CMK (cell line): ENCODE measurements around a stretch of chr15.

- RRBS, result 83% methylated on average over 4 of the region's 20 CpGs
Observed at GRCh38 chr15:90528893-90529270, 841 bp upstream of the CRTC3 start.

DNA sequence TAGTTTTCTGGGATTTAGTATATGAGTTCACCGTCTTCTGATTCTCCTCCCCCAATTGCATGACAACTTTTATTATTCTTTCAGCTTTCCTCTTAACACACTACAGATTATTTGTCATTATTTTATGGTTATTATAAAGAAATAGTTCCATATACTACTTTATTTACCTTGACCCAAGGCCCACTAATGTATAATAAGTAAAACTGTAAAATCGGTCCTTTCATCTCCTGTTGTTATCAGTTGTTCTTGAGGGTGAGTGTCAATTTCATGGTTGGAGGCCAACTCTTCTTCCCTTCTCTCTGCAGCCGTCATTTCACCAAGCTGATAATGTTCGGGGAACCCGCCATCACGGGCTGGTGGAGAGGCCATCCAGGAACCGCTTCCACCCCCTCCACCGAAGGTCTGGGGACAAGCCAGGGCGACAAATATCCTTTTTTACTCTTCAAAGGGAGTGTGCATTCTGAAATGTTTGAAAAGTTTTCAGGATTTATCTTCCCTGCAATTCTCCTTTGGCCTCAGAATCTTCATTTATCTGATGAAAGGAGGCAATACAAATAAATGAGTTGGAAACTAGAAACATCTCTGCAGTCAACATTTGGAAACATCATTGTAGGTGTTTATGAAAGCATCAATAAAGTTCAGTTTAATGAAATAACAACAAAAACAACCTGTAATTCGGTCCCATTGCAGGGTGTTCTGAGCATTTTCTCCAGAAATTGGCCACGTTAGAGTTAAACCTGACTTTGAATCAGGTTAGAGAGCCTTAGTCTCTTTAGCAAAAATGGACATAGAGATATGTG, 63.8 kb downstream of the CRTC3 start:
- RRBS, result no CpG with 5 or more reads among the region's 11 CpGs

GRCh38 chr15:90617459-90618000, 87.8 kb downstream of the CRTC3 start:
- RRBS, result no CpG with 5 or more reads among the region's 8 CpGs

DNA sequence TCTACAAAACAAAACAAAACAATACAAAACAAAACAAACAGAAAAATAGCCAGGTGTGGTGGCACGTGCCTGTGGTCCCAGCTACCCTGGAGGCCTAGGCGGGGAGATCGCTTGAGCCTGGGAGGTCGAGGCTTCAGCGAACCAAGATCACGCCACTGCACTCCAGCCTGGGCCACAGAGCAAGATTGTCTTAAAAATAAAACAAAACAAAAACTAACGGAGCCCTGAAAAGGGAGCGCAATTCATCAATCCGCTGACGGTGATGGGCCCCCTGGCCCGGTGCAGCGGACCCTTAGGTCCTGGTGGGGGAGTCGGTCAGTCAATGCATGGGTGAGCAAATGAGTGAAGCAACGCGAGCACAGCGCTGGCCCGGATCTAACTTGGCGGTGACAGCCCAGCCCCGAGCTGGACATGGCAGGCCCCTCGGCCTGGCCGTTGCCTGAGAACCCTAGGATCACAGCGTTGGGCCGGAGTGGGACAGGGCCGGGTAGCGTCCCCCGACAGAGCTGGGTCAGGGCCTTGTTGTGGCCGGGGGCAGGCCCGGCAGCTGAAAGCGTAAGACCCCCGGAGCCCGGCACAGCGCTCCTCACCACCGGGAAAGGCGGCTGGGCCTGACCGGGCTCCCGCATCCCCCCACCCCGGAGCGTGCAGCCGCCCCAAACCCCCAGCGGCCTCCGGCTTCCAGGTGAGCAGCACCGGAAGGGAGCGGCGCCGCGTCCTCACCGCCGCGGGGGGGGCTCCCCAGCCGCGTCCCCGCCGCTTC, 52.2 kb upstream of the BLM start:
- RRBS, result 14% methylated on average over 28 of the region's 53 CpGs

GRCh38 chr15:90742074-90742463, 24.9 kb downstream of the BLM start:
- RRBS, result no CpG with 5 or more reads among the region's 3 CpGs

- RRBS, result no CpG with 5 or more reads among the region's 3 CpGs
Observed at GRCh38 chr15:90790142-90790606, 73.0 kb downstream of the BLM start.

- RRBS, result no CpG with 5 or more reads among the region's 27 CpGs
Observed at GRCh38 chr15:90839280-90840338, 28.8 kb upstream of the FURIN start.

DNA sequence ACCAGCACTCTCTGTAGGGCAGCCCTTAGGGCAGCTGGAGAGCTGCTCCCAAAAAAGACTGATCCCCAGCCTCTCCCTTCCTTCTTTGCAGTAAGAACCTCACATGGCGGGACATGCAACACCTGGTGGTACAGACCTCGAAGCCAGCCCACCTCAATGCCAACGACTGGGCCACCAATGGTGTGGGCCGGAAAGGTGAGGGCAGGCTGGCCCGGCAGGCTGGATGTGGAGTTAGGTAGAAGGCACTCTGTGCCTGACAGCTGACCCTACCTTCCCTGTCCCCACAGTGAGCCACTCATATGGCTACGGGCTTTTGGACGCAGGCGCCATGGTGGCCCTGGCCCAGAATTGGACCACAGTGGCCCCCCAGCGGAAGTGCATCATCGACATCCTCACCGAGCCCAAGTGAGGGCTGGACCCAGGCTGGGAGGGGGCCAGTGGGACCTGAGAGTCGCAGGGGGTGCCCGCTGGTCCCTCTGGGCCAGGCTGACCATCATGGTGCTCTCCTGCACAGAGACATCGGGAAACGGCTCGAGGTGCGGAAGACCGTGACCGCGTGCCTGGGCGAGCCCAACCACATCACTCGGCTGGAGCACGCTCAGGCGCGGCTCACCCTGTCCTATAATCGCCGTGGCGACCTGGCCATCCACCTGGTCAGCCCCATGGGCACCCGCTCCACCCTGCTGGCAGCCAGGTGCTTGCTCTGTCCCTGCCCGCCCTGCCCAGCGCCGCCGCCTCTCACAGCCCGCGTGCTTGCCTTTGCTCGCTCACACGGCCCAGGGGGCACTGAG, 4.5 kb upstream of the FES start:
- RRBS, result no CpG with 5 or more reads among the region's 37 CpGs

DNA sequence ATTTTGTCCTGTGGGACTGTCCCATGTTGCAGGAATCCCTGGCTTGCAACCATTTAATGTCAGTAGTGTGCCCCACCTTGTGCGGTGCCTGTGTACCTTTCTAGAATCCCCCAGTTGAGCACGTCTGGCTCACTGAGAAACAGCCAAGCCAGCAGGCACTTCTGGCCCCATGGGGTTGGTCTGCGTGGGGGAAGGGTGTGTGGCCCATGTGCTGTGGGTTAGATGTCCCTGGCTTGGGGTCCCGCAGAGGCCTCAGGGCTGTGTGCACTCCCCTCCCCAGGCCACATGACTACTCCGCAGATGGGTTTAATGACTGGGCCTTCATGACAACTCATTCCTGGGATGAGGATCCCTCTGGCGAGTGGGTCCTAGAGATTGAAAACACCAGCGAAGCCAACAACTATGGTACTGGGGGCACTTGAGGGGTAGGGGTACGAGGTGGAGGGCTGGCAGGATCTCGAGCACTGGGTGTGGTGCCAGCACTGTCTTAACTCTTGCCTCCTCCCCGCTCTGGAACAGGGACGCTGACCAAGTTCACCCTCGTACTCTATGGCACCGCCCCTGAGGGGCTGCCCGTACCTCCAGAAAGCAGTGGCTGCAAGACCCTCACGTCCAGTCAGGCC, 3.8 kb upstream of the FES start:
- RRBS, result no CpG with 5 or more reads among the region's 15 CpGs

GRCh38 chr15:90918580-90919208, 13.7 kb downstream of the HDDC3 start:
- RRBS, result 100% methylated on average over 1 of the region's 14 CpGs

DNA sequence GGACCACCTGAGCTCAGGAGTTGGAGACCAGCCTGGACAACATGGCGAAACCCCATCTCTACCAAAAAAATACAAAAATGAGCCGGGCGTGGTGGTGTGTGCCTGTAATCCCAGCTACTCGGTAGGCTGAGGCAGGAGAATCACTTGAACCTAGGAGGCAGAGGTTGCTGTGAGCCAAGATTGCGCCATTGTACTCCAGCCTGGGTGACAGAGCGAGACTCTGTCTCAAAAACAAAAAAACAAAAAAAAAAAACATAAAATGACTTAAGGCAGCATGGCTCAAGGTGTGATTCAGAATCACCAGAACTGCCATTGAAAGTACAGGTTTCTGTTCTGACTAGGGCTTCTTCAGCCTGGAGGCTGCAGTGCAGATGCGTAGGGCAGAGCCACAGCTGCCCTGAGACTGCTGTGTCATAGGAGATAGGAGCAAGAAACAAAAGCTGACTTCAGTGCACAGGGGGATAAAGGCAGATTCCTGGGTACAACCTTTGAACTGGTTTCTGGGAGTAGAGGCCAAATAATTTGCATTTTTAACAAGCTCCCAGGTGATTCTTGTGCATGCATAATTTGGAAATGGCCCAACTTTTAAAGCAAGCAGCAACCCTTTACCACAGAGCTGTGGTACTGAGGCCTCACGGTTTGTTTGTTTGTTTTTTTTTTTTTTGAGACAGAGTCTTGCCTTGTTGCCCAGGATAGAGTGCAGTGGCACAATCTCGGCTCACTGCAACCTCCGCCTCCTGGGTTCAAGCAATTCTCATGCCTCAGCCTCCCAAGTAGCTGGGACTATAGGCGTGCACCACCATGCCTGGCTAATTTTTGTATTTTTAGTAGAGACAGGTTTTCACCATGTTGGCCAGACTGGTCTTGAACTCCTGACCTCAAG, 9.4 kb downstream of the HDDC3 start:
- RRBS, result no CpG with 5 or more reads among the region's 11 CpGs

GRCh38 chr15:90981294-90982323, 12.7 kb downstream of the PRC1 start:
- RRBS, result no CpG with 5 or more reads among the region's 11 CpGs

GRCh38 chr15:90995008-90995543, 741 bp upstream of the PRC1 start:
- RRBS, result no CpG with 5 or more reads among the region's 12 CpGs

DNA sequence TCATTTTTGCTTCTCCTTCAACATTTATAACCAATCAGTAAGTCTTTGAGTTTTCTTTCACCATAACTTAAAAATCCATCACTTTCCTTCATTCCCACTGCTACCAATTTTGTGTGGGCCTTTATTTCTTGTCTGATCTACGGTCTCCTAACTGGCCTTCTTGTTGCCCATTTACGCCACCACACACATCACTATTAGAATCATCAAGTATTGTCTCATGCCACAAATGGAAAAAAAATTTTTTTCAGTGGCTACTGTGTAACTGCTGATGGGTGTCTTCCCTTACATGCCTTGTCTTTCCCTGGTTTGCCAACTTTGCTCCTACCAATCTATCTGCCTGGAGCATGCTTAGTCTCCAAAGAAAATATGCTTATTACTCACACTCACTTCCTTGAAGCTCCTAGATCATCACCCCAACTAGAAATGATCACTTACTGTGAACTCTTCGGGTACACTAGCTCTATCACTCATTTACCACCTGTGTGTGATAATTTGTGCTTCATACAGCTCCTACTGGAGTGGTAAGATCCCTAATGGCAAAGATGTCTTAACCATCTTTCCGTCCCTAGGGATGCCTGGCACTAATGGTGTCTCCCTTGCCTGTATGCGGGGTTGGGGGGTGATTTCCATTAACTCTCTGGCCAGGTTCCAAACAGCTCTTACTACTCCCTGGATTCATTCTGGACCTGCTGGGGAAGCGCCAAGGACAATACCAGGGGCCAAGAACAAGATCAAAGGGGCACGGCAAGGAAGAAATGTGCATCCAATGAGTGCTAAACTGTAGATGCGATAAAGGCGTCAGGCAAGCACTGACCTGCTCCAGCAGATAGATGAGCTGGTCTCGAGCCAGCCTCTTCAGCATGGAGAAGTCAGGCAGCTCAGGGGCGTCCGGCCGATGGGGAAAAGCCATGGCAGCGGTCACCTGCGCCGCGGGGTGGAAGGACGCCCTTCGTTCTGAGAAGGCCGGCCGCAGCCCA, 766 bp downstream of the VPS33B start:
- RRBS, result 1% methylated on average over 7 of the region's 21 CpGs

DNA sequence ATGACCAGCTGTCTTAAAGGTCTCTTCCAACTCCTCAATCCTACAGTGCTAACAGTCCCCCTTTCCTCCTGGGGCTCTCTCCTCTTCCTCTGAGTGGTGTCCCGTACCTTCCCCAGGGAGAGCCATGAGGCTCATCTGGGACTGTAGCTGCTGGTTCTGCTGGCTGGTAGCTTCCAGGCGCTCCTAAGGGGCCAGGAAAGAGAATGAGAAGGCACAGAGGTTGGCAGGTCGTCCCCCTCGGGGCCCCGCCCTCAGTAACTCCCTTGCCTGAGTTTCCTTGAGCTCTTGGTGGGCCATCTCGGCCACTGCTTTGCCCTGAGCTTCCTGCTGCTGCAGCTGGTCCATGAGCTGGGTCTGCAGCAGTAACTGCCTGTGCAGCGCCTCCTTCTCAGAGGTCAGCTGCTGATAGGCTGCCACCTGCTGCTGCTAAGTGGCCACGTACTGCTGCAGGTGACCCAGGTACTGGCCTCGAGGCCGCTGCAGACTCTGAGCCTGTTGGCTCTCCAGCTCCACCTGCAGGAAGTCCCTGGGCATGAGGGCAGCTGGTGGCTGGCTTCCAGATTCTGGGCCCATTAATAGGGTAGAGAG, 10.5 kb upstream of the VPS33B start:
- RRBS, result no CpG with 5 or more reads among the region's 10 CpGs

- RRBS, result 0% methylated on average over 4 of the region's 9 CpGs
Observed at GRCh38 chr15:91408459-91409315, 308.6 kb downstream of the SV2B start.

DNA sequence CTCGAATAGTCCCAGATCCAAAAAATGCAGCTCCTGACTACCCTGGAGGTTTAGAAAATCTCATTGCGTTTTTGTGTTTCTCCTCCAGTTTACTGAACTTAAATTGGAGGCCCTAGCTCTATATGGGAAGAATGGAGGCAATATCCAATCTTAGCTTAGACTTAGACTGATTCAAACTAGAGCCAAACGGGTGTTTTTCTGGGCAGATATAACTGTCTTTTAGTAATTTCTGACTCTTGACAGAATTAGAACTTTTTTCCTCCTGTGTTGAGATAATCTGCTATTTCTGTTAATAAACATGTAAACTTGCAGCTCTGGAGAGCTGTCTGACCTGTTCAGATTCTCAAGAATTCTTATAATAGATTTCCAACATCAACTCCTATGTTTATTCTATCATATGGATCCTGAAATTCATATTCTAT, 357.2 kb upstream of the SLCO3A1 start:
- RRBS, result no CpG with 5 or more reads among the region's 3 CpGs

DNA sequence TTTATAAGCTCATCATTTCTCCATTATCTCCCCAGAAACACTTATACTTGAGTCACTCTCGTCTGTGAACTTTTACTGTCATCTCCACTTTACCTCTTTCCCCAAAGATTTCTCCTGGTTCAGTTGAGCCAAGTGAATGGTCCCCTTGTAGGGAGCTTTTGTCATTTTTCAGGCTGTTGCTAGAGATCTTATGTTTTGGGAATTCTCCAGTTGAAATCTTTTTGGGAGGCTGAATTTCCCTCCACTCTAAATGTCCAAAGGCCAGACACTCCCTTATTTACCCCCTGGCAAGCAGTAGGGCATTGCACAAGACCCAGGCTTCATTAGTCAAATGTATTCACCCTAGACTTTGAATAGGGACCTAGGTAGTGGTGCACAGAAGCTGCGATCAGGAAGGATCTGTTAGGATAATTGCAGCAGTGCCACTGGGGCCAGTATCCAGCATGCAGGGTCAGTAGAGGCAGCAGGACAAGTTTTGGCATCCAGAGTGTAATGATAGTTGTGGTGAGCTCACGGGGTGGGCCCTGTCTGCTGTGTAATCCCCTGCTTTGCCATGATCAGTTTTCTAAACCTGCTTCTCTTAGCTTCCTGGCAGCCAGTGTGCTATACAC, 356.5 kb upstream of the SLCO3A1 start:
- RRBS, result no CpG with 5 or more reads among the region's 3 CpGs

DNA sequence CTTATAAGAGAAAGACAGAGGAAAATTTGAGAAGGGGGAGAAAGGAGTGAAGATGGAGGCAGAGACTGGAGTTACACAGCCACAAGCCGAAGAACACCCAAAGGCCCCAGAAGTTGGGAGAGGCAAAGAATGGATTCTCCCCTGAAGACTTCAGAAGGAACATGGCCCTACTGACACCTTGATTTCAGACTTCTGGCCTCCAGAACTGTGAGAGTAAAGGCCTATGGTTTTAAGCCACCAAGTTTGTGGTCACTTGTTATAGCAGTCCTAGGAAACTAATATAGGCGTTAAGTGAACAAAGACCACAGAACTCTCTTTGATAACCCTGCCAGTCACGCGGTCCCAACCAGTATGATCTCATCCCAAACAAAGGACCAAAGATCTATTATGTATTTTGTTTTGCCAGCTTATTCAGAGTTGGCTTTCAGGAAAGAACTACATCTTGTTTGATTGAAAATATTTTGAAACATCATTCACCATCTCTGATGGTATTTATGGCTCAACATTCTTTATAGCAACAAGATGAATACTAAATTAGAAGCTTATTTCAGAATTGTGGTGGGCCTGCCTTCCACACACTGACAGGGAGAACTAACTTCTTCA, 294.5 kb upstream of the SLCO3A1 start:
- RRBS, result no CpG with 5 or more reads among the region's 4 CpGs

DNA sequence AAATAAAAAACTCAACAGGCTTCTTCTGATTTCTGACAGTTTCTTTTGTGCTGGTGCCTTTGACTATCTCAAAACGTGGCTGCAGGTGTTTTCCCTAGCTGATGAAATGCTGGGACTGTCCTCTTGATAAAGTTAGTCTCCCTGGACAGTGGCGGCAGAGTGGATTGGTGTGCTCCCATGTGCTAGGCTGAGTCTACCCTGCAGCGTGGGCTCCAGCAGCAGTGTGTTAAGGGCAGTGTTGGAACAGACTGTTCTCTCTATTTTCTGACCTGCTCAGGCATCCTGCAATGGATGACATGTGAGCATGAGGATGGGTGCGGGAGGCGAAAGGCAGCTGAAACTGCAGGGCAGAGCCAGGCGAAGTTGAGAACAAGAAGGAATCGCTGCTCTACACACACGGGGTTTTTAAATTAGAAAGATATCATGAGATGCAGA, 44.0 kb downstream of the SLCO3A1 start:
- RRBS, result no CpG with 5 or more reads among the region's 8 CpGs